LUHMES (cell line): ENCODE results near the genes MED21, STK38L, PTHLH and OVCH1.

GRCh38 chr12:27022250-27023396 lies at the start of gene MED21:
MED21 (plus strand) TSS chr12:27022558.
- PRO-cap: bidirectional peak, plus-strand start at chr12:27022562, minus-strand start at chr12:27022431

- PRO-cap: no peak
These were observed 50.2 kb upstream of the STK38L start for GRCh38 chr12:27193550-27194581.

GRCh38 chr12:27243794-27244434 lies at the start of gene STK38L:
STK38L (plus strand) TSS chr12:27244286.
- PRO-cap: bidirectional peak, plus-strand start at chr12:27244304, minus-strand start at chr12:27244057

GRCh38 chr12:27460345-27461289 lies 14.1 kb downstream of the SMCO2 start:
- PRO-cap: no peak

DNA sequence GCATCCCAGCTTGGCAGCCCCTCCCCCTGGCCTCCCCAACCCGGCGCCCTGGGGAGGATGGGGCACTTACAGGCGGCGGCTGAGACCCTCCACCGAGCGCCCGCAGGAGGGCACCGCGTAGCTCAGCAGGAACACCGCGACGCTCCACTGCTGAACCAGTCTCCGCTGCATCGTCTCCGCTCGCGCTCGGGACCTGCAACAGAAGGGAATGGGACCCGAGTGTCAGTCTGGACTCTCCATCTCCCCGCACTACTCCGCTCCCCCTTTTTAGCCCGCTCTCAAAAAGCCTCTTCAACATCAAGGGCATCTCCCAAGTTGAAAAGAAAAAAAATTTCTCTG lies 3.2 kb downstream of the PTHLH start:
- PRO-cap: no peak

- PRO-cap: no peak
These were observed 1.4 kb downstream of the PTHLH start for GRCh38 chr12:27970696-27971871.

DNA sequence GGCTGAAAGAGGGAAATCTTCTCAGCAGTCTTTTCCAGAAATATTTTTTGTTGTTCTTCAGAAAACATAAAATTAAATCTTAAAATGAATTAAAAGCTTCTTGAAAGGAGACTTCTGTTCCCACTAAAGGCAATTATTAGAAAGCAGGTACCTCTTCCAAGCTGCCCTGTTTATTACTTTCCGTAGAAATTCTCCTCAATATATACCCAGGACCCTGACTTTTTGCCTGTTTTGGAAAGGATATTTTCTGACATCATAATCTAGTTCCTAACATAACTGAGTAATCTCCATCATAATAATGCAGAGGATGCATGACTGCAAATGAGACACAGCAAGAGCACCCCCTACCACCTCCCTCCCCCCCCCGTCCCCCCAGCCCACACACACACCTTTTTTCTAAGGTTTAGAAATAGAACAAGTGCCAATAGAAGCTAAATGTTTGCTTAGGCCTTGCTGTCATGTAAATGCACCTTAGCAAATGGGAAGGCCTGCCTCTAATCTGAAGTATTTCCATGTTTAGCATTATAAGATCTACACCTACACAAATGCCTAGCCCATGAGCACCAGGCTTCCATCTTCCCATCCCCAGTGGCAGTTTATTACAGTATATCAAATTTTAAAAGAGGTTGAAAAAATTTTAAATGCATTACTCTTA lies at the start of gene PTHLH:
PTHLH (minus strand) TSS at position 175 of the 655 bp plus-strand sequence.
- PRO-cap: no peak

- PRO-cap: no peak
These were observed 378.7 kb upstream of the FAR2 start for GRCh38 chr12:28770313-28770811.

DNA sequence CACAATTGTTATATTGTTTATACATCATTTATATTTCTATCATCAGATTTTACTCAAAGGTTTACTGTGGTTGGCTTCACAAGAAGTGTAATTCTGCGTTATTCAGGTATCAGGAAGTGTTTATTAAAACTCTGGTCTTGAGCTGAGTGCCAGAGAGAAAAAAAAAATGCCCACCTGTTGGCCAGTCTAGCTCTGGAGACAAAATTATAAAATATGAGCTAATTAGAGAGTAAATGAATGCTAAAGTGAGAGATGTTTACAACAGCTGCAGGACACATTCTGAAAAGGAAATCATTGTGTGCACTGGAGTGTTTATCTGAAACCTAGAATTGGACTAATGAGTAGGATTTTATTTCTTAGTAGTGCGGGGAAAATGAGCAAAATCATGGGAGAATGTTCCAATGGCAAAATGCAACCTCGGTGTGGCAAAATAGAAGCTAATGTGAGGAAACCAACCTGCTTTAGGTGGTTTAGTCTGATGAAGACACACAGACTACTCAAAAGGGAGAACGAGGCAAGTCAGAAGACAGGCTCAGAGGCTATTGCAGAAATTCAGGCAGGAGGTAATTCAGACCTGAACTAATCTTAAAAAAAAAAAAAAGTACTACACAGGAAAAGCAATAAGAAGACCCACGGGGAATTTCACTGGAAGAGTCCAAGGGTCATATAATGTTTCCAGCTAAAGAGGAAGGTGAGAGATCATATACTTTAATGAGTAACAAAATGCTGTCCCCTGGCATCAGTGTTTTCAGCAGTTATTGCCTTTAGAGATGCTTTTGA lies 59.6 kb downstream of the FAR2 start:
- PRO-cap: no peak

DNA sequence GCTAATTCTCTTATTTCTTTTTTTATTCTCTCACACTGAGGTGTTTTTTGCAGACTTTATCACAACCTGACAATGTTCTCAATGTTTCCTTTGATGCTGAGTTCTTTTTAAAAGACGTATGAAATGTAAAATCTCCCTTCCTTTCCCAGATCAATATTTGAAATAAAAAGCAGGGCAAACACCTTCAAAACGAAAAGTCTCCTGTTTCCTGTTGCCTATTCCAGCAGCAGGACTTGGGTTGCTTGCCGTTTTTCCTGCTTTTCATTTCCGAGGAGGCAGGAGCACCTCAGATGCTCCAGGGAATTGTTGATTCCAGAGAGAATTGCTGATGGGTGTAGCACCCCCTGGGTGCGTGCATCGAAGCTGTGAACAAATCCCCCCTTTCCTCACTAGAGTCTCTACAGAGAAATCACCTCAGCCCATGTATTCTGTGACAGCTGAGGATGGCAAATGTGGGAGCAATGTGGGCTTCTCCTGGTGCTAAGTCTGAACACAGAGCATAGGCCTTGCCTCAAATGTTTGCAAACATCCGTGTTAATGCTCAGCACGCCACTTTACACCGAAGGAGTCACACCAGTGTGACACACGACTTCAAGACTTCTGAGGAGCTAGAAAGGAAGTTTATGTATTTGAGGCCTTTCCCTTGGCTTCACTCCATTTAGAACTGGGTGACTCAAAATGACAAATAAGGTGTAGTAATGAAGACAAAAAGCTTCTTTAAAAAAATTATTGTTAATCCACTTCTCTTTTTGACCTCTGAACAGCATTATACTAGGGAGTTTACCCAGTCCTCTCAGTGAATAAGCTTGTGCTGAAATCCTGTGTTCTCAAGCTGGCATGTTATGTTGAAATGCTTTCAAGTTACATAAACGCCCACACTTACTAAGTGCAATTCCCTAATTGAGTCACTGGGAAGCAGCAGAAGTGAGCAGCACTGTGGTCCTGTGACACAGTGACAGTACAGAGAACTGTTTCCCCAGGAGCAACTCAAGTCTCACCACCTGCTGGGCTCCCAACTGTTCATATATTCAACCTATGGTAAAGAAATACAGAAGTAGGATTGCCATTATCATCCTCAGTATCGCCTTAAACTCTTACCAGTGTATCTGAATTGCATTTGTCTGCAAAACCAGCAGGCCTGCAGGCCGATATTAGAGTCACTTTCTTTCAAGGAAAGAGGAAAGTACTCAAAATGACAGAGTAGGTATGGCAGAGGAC lies 92.9 kb downstream of the FAR2 start:
- PRO-cap: unidirectional peak, minus-strand start at position 851 of the sequence

DNA sequence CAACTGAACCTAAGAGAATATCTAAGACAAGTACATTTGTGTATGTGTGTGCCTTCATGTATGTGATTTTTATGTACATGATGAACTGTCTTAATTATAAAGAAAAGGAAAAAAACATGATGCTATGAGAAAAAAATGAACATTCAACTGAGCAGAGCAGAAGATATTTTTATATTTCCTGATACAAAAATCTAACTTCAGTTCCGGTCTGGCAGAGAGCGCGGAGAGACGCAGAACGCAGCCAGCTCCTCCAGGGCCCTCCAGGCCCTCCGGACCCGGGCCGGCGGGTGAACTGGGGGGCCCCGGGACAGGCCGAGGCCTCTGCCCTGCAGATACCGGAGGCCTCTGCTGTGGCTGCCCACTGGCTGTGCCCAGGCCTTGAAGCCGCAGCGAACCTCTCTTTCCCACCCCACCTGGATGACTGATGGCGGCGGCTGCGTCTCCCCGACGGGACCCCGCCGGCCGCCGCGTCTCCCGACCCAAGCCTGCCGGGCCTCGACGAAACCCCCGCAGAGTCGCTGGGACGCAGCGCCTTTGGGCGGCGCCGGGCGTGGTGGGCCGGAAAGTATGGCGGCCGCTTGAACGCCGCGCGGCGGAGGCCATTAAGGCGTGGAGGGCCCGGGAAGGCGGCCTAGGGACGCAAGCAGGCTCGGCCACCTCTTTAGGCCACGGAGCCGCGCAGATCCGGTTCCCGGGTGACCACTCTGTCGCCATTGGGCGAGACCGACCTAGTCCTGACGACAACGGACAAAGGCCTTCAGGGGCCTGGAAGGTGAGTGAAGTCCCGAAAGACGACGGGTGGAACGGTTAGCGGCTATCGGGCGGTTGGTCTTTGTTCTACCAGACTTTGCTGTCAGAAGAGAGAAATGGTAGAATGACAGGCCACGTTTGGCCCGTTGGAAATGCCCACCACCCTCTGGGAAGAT lies 8.4 kb upstream of the ERGIC2 start:
- PRO-cap: no peak

- PRO-cap: no peak
These were observed at the start of gene OVCH1 for GRCh38 chr12:29497332-29498125. OVCH1 (minus strand) TSS chr12:29497686.

DNA sequence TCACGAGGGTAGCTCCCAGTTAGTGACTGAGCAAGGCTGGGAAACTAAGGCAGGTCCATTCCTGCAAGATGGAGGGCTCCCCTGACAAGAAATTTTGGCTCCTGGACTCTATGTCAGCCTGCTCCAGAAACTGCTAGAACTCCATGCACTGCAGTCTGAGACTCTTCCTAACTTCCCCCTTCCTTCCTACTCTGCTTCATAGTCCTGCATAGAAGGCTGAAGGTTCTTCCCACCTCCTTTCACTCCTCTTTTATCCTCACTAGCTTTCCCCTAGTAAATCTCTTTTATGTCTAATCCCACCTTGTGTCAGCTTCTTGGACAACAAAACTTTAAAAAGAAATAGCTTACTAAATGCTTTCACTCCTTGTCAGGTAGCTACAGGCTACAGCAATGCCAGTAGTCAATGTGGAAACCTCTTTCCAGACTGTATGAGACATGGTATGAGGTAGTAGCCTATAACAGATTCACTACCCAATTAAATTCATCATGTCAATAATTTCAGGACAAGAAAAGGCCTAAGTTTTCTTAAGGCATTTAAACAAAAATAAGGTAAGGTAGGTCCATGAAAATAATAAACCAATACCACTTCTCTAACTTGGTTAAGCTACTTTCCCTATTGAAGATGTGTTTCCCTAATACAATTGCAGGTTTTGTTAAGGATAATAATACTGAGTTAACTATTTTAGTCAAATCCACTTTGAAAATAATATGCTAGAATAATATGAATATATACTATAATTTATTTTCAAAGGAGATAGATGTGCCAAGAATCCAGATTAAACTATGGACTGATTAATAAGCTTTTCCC lies 82.2 kb downstream of the TMTC1 start:
- PRO-cap: no peak

DNA sequence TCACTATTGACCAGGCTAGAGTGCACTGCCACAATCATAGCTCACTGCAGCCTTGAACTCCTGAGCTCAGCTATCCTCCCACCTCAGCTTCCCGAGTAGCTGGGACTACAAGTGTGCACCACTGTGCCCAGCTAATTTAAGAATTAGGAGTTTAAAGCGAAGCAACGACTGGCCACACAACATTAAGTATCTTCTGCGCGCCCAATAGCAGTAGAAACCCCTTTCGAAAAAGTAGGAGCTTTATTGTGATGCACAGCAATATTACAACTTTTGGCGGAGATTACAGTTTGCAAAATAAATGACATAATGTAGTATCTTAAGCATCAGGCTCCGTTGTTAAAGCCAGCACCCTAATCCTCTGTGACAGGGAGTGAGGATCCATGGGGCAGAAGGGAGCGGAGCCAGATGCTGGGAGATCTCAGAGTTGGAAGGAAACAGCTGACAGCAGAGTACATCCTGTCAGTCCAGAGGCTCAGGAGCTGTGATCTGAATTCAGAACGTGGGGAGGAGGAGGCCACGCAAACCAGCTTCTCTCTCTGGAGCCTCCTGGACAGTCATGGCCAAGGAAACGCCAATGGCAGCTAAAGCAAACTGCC lies 55.8 kb downstream of the TMTC1 start:
- PRO-cap: no peak

- PRO-cap: no peak
These were observed 33.8 kb downstream of the TMTC1 start for GRCh38 chr12:29749905-29750436.

DNA sequence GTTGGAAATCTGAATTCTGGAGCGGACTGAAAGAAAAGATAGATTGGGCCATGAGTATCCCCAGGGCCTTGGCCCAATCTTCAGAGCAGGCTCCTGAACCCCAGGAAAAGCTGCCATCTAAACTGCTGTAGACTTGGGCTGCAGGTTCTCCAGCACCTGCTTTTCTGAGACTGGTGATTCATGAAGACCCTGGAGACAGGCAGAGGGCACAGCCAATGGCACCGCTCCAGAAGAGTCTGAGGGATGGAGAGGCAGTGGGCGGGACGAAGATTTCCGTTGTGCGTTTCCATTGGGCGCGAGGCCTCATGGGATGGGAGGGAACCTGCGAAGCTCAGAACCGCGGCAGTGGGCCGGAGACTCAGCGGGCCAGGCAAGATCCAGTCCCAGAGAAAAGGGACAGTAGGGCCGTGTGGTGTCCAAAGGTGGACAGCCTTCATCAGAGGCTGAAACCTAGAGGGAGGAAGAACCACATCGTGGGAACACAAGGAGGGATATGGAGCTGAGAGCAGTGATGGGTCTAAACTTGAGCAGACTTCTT lies 375.1 kb downstream of the IPO8 start:
- PRO-cap: no peak

DNA sequence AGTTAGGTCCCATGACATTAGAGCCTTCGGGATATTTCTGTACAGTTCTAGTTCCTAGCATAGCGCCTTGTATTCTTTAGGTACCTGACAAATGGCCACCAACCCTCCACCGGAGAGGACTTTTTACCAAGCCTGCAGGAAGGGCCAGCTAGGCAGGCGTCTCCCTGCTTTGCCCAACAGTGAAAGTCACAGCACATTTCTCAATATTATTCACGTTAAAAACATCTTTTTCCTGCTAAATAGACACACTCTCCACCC lies 40.0 kb upstream of the CAPRIN2 start:
- PRO-cap: no peak

GRCh38 chr12:30945863-30946250 lies 19.3 kb downstream of the TSPAN11 start:
- PRO-cap: no peak

GRCh38 chr12:31118940-31119794 lies 45.5 kb downstream of the DDX11 start:
- PRO-cap: unidirectional peak, plus-strand start at chr12:31119151

- PRO-cap: no peak
These were observed 47.5 kb downstream of the DDX11 start for GRCh38 chr12:31121071-31121716.